A673 (cell line): ENCODE results near the gene PLIN3.

- PRO-cap = no peak
Measured at GRCh38 chr19:4390442-4391337, 9.7 kb downstream of the SH3GL1 start.

DNA sequence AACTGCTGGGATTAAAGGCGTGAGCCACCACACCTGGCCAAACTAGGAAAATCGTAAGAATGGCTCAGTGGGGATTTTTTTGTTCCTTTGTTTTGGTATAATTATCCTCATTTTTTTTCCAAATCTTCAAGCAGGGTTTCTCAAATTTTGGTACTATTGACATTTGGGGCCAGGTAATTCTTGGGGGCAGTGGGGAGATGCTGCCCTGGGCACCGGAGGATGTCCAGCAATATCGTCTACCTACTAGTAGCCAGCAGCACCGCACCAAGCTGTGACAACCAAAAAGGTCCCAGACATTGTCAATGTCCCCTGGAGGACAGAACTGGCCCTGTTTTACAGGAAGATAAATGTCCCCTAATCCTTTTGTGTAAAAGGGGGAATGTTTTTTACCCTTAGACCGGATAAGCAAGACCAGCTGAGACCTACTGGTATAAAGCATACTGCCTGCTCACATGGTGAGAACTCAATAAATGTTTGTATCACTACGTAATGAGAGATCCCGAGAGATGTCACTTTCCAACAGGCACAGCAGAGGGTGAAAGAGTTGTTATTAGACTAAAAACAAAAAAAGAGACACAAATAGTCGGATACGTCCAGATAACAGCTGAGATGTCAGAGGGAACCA lies 3.7 kb downstream of the SH3GL1 start:
- PRO-cap = no peak

DNA sequence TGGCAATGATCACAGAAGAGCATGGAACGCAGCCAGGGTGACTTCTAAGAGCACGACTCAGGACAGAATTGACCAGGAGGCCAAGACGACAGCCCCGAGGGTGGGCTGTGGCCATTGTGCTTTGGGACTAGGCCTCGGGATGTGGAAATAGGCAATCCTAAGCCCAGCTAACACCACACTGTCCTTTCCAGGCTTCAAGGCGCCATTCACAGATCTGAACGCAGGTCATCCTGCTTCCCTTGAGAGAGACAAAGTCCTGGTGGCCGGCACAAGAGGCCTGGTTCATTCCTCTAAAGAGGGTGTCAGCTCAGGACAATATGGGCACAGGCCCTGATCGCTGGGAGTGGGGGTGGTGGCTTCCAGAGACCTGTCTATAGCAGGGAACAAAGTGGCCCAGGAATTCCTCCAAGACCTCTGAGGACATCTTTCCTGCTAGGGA lies 3.2 kb downstream of the SH3GL1 start:
- PRO-cap = no peak

DNA sequence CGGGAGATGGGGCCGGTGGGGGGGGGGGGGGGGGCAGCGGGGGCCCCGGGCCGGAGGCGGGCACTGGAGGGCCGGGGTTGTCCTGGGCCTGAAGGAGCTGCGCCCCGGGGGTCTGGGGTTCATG lies 199 bp downstream of the HDGFL2 start:
- PRO-cap = no peak

- PRO-cap = no peak
Measured at GRCh38 chr19:4542671-4543084, 2.8 kb upstream of the LRG1 start.

DNA sequence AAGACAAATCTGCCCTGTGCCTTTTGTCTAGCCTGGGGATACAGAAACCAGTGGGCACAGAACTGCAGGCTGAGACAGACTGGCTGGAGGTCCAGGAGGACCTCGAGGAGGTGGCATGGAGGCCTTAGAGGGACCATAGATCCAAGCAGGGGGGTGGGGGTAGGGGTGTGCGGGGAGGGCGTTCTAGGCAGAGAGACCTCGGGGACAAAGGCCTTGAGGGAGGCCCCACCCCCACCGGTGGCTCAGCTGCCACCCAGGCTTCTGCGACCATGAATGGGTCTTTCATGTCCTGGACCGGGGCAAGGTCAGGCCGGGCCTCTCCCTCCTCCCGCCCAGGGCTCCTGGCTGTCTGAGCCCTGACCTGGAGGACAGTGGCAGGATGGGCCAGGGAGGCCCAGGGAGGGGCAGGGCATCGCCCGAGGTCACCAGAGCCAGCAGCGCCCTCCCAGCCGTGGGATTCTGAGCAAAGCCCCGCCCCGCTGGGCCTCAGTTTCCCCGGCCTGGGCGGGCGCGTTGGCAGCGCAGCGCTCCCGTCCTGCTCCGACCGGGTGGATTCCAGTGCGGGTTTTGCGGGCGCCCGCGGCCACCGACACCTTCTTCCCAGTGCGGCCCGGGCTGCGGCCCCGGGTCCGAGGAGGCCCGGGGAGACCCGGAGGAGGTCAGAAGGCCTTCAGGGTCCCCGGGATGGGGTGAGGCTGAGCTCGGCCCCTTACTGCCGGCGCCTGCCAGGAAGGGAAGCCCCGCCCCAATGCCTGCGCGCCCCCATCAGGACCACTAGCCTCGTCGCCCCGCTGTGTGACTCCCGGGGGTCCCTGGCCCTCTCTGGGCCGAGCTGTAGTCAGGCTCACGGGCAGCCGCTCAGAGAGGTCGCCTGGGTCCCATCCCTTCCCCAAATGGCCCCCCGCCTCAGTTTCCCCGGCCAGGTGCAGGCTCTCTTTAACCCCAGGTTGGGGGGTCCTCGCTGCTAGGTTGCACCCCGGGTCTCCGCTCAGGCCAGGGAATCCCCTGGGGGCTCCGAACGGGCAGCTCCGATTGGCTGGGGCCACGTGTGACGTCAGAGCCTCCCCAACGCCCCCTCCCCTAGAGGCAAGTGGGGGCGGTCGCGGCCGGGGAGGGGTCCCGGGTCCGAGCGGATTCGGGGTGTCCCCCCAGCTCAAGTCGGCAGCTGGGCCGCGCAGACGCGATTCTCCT lies 24.7 kb upstream of the SEMA6B start:
- PRO-cap = no peak

DNA sequence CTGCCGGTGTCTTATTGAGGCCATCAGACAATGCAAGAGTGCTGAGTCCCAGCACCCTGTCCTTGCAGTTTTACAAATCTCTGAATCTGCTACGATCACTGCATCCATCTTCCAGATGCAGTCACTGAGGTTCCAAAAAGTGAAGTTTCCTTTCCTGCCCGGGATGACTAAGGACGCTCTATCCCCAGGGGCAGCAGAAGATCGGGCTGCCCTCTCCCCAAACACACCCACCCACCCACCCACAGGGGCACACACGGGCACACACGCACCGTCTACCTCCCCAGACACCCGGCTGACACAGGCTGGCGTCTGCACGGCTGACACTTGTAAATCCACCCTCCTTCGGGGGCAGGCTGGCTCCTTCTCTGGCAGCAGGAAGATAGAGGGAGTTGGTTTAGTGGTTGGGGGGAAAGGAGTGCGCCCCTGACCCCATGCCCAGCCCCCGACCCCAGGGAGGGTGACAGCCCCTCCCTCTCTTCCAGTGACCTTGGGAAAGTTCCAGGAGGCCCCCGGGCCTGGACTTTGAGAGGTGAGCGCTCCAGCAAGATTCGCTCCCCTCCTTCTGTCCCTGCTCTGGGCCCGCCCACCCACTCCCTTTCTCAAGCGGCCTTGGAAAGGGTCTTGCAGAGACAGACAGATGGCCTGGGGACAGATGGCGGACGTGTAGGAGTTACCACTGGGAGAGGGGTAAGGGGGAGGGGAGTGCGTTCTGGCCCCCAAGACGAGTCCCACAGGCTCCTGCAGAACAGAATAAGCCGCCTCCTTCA lies 3.9 kb upstream of the TNFAIP8L1 start:
- PRO-cap = no peak

- PRO-cap = no peak
Measured at GRCh38 chr19:4744798-4745343, 21.2 kb upstream of the DPP9 start.

- PRO-cap = no peak
Measured at GRCh38 chr19:4829078-4829685, 2.3 kb downstream of the TICAM1 start.

- PRO-cap = no peak
Measured at GRCh38 chr19:4832106-4832321, 502 bp upstream of the TICAM1 start.

DNA sequence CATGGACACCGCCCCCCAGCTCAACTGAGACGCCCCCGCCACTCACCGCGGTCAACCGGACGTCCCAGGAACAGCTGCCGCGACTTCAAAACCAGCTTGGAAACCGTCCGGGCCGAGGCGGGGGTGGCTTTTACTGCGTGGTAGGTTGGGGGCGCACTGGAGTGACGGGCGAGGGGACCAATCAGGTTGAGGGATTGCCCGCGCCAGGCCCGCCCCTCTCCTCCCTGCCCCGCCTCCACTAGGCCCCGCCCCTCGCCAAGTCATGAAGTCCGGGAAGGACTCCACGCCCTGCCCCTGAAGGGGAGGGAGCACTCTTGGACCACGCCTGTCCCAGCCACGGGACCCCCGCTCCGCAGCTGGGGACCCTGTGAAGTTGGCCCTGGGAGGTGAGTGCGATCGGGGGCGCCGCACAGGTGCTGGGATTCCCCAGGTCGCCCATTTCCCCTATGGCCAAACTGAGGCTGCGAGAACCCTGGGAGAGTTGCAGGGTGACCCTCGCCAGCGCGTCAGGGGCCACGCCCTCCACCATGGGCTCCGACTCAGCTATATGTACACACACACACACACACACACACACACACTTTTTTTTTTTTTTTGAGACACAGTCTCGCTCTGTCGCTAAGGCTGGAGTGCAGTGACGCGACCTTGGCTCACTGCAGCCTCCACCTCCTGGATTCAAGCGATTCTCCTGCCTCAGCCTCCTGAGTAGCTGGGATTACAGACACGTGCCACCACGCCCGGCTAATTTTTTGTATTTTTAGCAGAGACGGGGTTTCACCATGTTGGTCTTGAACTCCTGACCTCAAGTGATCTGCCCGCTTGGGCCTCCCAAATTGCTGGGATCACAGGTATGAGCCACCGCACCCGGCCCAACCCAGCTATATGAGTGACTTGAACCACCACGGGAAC lies at the start of gene PLIN3:
PLIN3 (minus strand) TSS at position 105 of the 909 bp plus-strand sequence.
- PRO-cap = bidirectional peak, plus-strand start at position 292 of the sequence, minus-strand start at position 105 of the sequence

DNA sequence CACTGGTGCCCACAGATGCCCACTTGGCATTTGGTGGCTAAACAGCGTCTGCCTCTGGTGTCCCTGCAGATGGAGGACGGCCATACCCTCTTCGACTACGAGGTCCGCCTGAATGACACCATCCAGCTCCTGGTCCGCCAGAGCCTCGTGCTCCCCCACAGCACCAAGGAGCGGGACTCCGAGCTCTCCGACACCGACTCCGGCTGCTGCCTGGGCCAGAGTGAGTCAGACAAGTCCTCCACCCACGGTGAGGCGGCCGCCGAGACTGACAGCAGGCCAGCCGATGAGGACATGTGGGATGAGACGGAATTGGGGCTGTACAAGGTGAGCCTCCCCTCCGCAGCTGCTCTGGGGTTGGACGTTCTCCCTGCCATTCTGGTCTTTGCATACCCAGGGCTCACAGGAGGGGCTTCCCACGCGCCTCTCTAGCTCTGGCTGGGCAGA lies 19.9 kb downstream of the UHRF1 start:
- PRO-cap = no peak

GRCh38 chr19:4968015-4968360 lies 925 bp upstream of the KDM4B start:
- PRO-cap = no peak

DNA sequence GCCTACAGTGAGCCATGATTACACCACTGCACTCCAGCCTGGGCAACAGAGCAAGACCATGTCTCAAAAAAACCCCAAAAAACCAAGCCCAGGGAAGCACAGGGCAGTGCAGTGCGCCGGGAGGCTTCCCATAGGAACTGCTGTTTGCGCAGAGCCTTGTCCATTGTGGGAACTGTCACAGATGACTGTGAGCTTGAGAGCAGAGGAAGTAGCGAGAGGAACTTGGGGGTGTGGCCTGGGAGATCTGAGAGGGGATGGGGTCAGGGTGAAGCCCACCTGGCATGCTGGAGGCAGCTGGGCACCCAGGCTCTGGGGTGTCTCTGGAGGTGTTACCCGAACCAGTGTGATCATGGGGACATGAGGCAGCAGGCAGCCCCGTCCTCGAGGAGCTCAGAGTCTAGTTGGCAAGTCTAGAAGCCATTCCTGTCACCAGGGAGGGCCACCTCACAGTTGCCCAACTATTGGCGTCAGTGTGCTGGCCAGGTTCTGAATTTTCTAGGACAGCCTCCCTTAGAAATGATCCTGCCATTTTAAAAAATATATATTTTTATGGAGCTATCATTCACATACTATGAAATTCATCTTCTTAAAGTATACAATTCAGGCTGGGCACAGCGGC lies 10.4 kb downstream of the KDM4B start:
- PRO-cap = no peak

DNA sequence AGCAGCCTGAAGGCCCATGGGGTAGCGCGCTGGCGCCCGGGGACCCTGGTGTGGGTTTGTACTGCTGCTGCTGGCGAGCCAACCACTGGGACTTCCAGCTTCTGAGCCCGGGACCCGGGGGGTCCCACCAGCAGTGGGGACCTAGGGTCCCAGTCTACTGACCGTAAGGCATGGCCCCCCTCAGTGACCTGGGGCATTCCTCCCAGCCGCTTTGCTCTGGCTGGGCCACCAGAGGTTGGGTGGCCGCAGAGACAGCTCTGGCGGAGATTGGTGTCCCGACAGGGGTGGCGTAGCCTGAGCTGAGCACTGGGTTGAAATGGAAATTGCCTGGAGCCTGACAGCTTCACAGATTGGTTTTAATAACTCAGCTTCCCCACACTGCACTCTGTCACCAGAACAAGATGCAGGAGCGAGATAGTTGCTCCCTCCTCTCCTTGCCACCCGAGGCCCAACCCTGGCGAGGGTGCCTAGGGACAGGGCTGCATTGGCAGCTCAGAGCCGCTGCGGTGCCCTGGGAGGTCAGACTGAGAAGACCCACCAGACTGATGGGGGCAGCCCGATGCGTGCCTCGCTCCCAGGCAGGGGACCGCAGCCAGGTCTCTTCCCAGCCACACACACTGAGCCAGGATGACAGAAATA lies 84.0 kb downstream of the KDM4B start:
- PRO-cap = no peak

DNA sequence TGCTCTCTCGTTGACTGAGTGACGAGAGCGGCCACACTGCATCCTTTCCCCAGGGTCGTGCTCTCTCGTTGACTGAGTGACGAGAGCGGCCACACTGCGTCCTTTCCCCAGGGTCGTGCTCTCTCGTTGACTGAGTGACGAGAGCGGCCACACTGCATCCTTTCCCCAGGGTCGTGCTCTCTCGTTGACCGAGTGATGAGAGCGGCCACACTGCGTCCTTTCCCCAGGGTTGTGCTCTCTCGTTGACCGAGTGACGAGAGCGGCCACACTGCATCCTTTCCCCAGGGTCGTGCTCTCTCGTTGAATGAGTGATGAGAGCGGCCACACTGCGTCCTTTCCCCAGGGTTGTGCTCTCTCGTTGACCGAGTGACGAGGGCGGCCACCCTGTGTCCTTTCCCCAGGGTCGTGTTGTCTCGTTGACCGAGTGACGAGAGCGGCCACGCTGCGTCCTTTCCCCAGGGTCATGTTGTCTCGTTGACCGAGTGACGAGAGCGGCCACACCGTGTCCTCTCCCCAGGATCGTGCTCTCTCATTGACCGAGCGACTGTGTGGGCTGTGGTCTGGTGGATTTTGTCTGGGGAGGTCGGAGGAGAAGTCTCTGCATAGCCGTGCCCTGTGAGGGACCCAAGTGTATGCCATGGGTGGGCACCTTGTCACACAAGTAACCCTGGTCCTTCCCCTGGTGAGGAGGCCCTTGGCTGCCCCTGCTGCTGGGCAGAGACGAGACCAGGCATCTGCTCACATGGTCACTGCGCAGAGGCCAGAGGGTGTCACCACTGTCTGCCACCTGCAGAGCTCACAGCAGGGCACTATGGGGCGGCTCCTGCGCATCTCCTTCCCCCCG lies 107.7 kb downstream of the KDM4B start:
- PRO-cap = no peak

- PRO-cap = no peak
Measured at GRCh38 chr19:5079167-5079549, 110.2 kb downstream of the KDM4B start.

- PRO-cap = no peak
Measured at GRCh38 chr19:5097573-5098227, 128.8 kb downstream of the KDM4B start.

DNA sequence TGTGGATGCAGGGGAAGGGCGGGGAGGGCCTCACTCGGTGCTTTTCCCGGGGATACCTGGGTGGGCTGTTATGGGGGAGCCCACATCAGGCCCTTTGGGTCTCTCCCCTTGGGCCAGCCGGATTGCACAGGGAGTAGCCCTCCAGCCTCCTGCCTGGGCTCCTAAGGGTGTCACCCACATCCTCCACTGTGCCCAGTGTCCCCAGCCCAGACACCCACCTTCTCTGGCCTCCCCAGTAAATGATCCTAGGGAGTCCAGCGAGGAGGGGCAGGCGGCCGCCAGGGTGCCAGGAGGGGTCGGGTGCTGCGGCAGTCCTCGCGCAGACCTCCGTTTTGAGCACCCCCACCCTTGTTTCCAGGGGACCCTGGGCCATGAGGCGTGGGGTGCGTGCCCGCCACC lies 132.8 kb downstream of the KDM4B start:
- PRO-cap = no peak

DNA sequence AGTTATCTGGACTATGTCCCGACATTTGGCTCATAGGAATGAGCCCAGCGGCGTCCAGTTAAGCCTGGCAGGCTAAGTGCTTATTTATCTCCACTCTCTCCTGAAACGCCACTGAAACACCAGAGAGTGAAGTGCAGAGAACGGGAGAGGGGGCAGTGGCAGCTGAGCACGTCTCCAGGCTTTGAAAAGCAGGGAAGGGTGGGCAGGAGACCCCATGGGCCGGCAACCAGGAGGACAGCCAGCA lies 145.9 kb downstream of the KDM4B start:
- PRO-cap = no peak